M059J (cell line): Measurements from ENCODE around the genes C1orf105 and FASLG.

DNA sequence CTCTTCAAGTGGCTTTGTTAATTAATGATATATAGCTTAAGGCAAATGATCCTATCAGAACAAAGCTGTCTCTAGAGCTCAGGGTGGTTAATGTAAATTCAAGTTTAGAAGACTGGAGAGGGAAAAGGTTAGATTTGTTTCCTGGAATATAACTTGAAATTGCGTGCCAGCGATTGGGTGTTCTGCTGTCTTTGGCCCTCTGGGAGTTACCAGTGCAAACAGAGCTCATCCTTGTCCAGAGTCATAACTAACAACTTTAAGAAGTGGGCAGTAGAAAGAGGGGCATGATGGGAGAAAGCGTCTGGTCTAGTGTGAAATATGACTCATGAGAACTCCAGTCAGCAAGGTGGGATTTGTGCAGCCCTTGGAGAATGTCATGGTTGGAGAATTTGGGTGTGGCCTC, 12.8 kb downstream of the ATP1B1 start:
- RAMPAGE, long total RNA = no peak

DNA sequence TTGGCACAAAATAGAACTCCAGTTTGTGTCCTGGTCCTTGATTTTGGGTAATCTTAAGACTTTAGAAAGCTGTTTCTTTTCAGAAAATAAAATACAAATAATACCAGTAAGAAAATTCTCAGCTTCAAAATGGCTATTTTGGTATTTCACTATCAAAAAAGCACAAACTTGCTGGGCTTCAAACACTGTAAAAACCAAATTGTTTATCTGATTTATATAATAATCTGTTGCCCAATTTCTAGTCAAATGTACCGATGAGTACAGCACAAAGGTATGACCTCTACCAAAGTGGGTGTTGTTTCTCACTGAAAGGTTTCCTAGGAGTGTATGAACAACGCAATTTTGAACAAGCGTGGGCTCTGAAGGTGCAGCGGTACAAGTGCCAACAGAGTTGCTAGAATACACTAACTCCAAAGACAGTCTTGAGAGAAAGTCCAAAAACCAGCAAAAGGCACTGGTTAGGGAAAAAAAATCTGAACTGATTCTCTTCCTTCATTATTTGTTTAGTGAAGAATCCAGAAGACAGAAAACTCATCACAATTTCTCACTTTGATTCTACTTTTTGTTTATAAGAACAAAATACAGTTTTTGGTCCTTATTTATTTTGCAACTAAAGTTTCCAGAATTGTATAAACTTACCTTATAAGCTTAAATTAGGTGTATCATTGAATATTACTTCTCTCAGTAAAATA, 130.4 kb downstream of the ATP1B1 start:
- RAMPAGE, long total RNA = no peak

DNA sequence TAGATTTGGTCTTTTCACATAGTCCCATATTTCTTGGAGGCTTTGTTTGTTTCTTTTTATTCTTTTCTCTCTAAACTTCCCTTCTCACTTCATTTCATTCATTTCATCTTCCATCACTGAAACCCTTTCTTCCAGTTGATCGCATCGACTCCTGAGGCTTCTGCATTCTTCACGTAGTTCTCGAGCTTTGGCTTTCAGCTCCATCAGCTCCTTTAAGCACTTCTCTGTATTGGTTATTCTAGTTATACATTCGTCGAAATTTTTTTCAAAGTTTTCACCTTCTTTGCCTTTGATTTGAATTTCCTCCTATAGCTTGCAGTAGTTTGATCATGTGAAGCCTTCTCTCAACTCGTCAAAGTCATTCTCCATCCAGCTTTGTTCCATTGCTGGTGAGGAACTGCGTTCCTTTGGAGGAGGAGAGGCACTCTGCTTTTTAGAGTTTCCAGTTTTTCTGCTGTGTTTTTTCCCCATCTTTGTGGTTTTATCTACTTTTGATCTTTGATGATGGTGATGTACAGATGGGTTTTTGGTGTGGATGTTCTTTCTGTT, 89.2 kb downstream of the NME7 start:
- RAMPAGE, long total RNA = no peak

- RAMPAGE, long total RNA = no peak
Measured at GRCh38 chr1:169680259-169681148, 30.9 kb downstream of the SELL start.

DNA sequence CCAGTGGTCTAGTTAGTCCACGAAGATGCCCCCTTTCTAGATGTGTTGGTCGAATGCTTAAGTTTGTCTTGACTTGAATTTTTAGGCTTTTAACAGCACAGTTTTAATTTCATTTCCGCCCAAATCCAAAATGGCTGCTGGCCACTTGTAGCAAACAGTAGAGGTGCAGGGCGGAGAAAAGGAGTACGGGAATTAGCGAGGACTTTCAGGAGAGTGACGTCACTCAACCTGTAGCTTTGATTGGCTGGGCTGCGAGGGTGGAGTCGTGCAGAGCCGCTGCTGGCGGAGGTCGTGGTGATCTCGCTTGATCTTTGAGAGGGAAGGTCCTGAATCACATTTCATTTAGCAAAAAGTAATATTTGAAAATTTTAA, 391 bp upstream of the SCYL3 start:
- RAMPAGE, long total RNA = no peak

DNA sequence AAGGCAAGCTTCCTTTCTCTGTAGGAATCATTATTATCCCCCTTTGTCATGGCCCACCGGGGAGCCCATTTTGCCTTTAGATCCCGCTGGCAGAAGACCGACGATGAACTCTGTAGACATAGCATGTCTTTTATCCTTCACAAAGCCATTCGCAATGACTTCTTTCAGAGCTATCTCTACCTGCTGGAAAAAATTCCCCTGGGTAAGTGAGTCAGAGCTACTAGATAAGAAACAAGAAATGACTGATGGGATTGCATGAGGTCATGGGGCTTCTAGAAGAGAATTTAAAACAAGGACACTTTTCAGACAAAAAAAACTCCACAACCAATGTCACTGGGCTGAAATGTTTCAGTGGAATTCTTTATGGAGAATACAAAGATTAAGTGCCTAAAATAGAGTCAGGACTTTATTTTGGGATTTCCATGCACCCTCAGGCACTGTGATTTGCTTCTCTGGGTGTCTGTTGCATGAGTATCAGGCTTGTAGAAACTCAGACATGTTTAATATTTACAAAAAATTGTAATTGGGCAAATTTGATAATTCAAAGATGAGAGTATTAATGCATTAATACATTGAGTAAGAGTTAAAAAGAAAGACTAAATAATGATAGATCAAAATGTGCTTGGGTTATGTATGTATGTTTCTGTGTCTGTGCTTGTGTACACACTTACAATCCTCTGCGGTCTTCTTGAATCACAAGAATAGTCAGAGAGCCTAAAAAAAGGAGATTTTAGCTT, 469 bp downstream of the NTMT2 start:
- RAMPAGE, long total RNA = no peak

GRCh38 chr1:171107563-171108211, 17.0 kb downstream of the FMO3 start:
- RAMPAGE, long total RNA = no peak

GRCh38 chr1:171251660-171252220, 3.4 kb downstream of the FMO1 start:
- RAMPAGE, long total RNA = no peak

DNA sequence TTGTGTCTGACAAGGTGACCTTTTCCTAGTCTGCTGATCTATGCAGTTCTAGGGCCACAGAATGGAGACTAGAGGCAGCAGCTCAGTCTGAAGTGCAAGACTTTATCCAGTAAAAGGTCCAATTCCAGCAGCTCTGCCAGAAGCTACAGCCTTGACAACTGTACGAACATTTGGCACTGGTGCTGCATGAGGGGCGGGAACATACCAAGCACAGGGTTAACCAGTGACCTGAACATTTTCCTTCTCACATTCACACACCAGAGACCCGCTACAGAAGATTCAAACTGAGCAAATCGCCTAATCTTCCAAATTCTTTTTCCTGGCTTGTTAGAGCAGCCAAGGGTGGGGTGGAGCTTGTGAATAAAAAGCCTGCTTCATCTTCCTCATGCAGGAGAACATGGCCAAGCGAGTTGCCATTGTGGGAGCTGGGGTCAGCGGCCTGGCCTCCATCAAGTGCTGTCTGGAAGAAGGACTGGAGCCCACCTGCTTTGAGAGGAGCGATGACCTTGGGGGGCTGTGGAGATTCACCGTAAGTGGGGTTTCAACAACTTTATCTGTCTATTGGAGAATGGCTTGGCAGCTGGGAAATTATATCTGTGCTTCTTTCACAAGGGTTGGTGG, 9.5 kb downstream of the FMO1 start:
- RAMPAGE, long total RNA = no peak

- RAMPAGE, long total RNA = no peak
Measured at GRCh38 chr1:171360102-171360561, 46.1 kb downstream of the FMO4 start.

DNA sequence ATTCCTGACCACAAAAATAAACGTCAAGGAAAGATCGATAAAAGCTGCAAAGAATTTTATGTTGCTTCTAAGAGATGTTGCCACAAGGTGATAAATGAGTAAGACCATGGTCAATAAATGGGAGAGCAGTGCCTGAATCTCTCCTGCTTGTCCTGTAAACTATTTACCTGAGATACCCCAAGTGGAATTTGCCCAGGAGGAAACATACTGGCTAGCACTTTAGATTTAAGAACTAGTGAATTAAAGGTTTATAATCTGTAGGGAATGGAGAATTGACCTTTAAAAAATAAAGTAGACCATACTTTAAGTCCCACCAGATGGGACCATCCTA, 70.9 kb downstream of the FMO4 start:
- RAMPAGE, long total RNA = no peak

DNA sequence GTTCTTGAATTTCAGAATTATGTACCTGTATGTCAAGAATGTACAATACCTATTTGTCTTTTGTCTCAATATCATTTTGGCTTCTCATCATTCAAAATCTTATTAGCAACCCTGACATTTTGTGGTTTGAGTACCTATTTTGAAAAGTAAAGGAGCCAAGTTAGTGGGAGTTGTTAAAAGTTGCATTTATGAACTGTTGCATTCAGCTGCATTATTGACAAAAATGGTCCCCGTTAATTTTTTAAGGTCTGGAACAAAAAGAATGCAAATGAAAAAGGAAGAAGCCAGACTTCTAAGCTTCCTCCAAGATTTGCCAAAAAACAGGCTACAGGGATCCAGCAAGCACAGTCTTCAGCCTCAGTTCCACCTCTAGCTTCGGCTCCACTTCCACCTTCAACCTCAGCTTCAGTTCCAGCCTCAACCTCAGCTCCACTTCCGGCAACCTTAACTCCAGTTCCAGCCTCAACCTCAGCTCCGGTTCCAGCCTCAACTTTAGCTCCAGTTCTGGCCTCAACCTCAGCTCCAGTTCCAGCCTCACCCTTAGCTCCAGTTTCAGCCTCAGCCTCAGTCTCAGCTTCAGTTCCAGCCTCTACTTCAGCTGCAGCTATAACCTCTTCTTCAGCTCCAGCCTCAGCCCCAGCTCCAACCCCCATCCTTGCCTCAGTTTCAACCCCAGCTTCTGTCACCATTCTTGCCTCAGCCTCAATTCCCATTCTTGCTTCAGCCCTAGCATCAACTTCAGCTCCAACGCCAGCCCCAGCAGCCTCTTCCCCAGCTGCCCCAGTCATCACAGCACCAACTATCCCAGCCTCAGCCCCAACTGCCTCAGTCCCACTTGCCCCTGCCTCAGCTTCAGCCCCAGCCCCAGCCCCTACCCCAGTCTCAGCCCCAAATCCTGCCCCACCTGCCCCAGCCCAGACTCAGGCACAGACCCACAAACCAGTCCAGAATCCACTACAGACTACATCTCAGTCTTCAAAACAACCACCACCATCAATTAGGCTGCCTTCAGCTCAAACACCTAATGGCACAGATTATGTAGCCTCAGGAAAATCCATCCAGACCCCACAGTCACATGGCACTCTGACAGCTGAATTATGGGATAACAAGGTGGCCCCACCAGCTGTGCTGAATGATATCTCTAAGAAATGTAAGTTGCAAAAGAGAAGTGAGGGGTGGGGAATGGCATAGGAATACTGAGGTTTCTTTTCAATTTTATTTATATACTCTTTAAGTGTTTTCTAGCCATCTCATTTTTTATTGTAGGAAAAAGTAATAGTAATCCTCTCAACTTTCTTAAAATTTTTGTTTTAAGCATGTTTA, 64.6 kb upstream of the MYOCOS start:
- RAMPAGE, long total RNA = no peak

GRCh38 chr1:172398208-172398527, 22.3 kb upstream of the C1orf105 start:
- RAMPAGE, long total RNA = no peak

DNA sequence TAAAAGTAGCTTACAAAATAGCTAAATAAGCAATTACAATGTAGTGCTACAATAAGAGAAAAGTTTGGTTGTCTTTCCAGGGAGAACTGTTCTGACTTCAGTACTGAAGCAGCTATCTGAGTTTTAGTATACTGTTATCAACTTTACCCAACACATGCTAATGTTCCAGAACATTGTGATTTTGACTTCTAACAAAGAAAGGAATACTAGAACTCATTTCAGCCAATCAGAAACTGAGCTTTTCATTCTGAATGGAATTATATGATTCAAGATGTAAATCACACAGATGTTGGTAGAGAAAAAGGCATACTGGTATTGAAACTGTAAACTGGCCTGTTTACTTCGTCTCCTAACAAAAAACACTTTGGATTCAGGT, at the start of gene C1orf105:
TSS of gene C1orf105 (plus strand) at position 269 of the 376 bp plus-strand sequence.
- RAMPAGE, long total RNA = no peak

DNA sequence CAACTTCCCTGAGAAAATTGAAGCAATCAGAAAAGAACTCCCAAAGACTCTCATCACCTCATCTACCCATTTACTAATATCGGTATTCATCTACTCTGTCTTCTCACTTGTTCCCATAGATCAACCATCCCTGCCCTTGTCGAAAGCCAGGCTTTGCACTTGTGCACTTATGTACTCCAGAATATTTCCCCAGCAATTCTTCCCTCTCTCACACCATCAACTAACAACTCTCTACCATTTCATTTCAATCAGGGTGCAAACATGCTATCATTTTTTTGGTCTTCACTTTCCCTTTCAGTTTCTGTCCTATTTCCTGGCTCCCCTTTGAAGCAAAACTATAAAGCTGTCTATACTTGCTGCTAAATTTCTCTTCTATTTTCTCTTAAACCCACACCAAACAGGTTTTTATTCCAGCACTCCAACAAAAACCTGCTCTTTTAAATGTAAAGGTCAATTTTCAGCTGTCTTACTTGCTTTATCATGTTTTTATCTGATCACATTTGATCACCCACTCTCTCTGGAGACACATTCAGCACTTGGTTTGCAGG, 6.8 kb downstream of the C1orf105 start:
- RAMPAGE, long total RNA = no peak

- RAMPAGE, long total RNA = no peak
Measured at GRCh38 chr1:172452556-172452981, 8.7 kb upstream of the PIGC start.

- RAMPAGE, long total RNA = no peak
Measured at GRCh38 chr1:172515843-172516312, 17.1 kb upstream of the SUCO start.

DNA sequence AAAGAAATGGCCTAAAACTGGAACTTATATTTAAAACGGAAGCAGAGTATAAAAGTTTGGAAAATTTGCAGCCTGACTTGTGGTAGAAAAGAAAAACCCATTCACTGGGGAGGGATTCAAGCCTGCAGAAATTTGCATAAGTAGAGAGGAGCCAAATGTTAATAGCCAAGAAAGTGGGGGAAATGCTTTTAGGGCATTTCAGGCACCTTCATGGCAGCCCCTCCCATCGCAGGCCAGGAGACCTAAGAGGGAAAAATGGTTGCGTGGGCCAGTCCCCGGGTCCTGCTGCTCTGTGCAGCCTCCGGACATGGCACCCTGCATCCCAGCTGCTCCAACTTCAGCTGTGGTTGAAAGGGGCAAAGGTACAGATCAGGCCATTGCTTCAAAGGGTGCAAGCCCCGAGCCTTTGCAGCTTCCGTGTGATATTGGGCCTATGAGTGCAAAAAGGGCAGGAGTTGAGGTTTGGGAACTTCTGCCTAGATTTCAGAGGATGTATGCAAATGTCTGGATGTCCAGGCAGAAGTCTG, 30.7 kb downstream of the SUCO start:
- RAMPAGE, long total RNA = no peak

- RAMPAGE, long total RNA = no peak
Measured at GRCh38 chr1:172658801-172659543, at the start of gene FASLG. FASLG (plus strand) TSS chr1:172659103.

DNA sequence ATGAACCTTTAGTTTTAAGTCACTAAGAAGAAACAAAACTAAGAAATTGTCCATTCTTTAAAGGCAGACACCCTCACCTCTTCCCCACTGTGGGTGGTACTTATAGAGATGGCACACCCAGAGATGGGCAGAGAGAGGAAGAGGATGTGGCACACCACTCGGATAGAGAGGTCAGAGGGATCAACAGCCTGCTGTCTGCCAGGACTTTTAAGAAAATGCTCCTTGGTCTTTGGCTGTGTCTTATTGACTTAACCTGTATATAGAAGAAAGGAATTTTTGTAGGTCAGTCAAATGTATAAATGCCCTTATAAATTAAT, 45.1 kb downstream of the FASLG start:
- RAMPAGE, long total RNA = no peak